BJ (cell line): Measurements from ENCODE around the gene SEZ6L.

- CAGE, long polyA plus RNA: no peak
- RRBS: 12% methylated on average over 4 of the region's 39 CpGs
Observed at GRCh38 chr22:24685623-24686443, 82.8 kb downstream of the GGT1 start.

DNA sequence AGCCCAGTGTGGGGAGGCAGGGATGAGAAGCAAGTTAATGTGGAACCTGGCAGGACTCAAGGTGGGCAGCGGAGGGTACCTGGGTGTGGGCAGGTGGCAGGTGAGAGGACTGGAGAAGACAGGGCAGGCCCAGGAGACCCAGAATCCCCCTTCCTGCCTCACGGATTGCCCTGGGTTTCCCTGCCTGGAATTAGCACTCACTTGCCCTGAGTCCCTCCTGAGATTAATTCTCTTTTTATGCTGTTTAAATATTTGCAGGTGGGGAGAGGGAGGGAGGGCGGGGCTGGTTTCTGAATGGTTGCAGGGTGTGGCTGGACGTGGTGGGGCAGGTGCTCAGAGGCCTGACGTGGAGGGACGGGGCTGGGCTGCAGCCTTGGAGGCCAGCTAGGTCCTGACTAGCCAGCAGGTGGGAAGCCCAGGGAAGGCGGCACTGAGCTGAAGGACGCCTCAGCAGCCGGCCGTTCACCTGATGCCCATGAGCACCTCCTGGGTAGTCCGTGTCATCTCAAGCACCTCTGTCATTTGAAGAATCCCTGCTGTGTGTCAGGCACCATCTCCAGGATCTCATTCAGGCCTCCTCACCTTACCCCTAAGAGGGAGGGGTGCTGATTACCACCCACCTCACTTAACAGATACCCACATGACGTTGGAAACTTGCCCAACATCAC, 21.2 kb downstream of the SGSM1 start:
- CAGE, long polyA plus RNA: no peak
- RRBS: no CpG with 5 or more reads among the region's 12 CpGs

DNA sequence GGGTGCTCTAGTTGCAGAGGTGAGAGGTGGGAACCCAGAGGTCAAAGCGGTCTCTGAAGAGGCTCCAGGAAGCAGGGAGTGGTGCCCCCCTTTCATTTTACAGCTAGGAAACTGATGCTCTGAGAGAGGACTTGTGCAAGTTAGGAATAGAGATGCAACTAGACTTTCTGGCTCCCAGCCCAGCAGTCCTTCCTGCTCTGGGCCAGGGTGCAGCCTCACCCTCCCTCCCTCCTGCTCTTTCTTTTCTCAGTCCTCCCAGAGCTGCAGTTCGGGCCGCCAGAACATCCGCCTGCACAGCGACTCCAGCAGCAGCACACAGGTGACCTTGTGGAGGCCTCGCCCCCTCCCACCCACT, 51.5 kb downstream of the LHFPL7 start:
- CAGE, long polyA plus RNA: no peak
- RRBS: no CpG with 5 or more reads among the region's 6 CpGs

GRCh38 chr22:24985157-24985390, 32.6 kb downstream of the KIAA1671 start:
- CAGE, long polyA plus RNA: no peak
- RRBS: no CpG with 5 or more reads among the region's 5 CpGs

DNA sequence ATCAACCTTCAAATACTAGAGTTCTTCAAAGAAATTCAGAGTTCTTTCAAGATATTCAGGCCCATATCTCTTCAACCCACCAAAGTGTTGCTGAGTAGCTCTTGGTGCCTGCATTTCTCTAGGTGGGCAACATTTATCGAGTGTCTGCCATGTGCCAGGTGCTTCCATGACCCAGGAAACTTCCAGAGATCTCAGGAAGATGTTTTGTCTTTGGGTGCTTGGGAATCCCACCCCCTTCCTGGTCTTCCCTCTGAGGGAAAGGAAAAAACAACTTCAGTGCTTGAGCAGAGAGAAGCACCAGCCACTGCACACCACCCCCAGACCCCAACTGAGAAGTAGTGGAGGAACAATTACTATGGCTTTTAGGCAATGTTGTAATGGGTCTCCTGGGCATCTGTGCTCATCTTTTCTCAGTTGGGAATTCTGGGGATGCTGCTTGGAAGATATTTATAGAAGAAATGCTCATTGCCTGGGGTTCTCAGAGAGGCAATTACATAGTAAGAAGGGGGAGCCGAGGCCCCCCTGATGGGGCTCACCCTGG, 60.9 kb upstream of the CRYBB3 start:
- CAGE, long polyA plus RNA: no peak
- RRBS: no CpG with 5 or more reads among the region's 2 CpGs

DNA sequence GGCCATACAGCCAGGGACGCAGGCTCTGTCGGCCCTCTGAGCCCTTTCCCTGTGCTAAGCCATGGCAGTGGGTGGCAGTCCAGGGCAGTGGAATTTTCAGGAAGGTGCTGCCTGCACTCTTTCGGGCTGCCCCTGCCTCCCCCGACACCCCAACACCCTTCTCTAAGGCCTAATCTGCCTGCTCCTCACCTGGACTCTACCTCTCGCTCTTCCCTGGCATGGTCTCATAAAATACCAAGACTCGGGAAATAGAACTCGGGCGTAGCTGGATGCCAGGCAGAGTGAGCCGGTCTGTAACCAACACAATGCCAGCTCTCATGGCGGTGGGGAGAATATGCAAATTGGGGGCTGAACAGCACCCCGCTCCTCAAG, 49.3 kb upstream of the CRYBB3 start:
- CAGE, long polyA plus RNA: no peak
- RRBS: no CpG with 5 or more reads among the region's 11 CpGs

DNA sequence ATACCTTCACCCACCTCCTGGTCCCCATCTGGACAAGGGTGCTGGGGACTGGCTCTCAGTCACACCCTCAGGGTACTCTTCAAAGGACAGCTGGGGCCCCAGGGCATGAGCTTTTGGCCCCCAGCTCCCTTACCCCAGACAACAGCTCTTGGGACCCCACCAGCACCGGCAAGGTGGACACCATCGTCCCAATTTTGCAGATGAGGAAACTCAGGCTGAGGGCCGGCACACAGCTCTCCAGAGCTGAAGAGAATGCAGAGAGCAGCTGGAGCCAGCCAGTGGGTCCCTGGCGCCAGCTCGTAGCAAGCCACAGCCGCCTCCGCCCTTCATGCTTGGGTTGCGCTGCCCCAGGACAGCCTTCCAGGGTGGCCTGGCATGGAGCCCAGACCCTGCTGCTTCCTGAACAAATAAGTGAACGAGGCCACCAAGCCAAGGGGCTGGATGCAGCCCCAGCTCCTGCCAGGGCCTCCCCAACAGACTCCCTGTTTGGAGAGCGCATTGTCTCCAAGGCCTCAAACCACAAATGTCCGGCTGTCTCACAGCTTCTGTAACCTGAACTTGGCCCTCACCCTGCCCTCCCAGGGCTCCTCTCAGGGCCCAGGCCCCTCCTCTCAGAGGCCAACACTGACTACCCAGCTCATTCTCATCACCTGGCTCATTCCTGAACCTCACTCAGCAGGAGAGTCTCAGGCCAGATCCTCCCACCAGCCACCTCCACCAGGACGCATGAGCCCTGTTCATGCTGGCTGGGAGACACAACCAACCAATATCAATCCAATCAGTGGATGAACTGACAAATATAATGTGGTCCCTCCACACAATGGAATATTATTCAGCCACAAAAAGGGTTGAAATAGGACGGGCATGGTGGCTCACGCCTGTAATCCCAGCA, 163.6 kb upstream of the GRK3 start:
- CAGE, long polyA plus RNA: no peak
- RRBS: 40% methylated on average over 3 of the region's 14 CpGs

GRCh38 chr22:25478087-25478823, 86.2 kb upstream of the GRK3 start:
- CAGE, long polyA plus RNA: no peak
- RRBS: no CpG with 5 or more reads among the region's 6 CpGs

DNA sequence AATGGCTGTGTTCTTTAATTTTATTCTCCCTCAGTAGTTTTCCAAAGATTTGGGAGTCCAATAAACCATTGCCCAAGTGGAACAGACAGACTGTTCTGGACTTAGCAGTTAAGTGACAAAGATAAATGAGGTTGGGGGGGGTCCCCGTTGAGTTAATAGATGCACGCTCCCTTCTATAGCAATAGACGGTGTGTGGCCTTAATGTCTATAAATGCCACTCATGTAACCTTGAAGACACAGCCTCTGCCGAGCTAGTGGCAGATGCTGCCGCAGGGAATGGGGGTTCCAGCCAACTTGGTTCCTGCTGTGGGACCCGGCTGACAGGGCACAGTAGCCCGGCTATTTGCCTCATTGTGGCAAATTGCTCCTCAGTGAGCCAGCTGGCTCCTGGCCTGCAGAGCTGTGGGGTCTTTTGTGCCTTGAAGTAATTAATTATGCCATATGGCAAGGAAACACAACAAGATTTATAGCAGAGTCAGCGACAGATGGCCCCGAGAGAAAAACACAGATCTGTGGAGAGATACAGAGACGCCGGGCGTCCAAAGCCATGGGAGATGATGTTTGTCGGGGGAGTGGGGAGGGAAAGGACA, 71.2 kb upstream of the GRK3 start:
- CAGE, long polyA plus RNA: no peak
- RRBS: no CpG with 5 or more reads among the region's 13 CpGs

- CAGE, long polyA plus RNA: no peak
- RRBS: no CpG with 5 or more reads among the region's 13 CpGs
Observed at GRCh38 chr22:25761946-25762706, 20.1 kb downstream of the MYO18B start.

DNA sequence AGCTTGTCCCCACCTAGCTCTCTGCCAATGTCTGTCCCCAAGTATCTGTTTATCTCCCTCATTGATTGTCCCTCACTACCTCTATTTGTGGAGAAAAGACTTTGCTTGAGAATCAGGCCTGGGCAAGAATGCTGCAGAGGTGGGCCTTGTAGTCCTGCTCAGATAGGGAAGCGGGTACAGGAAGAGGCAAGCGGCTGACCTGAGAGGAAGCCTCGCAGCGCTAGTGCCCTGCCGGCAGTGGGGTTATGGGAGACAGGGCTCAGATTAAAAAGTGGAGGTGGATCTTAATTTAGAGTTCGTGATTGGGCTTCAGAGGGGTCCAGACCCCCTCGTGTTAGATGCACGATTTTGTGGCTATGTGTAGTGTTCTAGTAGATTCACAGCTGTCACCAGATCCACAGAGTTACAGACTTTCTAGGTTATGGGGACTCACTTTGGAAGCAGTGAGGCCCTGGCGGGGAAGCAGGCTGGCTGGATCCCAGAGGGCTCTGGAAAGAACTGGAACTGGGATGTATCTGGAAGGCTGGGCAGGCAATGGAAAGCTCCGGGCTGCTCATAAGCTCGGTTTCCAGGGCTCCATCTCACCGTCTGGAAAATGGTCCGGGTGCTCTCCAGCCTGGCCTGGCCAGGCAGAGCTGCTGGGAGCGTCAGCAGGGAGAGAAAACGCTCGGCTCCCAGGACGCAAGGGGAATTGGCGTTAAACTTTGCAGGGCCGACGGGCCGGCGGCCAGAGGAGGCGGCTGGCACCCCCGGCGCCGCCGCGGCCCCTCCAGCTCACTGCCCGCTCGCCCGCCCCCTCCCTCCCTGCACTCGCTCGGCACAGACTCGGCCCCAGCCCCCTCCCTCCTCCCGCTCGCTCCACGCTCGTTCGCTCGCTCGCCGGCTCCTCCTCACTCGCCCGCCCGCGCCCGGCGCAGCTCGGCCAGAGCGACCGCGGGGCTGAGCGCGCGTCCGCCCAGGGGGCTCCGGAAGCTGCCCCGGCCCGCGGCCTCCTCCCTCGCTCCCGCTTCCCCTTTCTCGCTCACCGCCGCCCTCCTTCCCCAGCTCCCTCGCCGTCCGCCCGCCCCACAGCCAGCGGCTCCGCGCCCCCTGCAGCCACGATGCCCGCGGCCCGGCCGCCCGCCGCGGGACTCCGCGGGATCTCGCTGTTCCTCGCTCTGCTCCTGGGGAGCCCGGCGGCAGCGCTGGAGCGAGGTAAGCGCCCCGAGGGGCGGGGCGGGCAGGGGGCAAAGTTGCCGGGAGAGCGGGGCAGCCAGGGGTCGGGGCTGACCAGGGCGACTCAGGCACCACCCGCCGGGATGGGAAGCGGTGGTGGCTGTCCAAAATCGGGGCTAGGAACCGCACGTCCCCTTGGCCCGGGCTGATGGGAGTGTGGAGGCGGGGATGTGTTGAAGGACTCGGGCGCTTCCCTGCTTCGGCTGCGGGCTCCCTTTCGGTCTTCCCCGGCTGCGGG, at the start of gene SEZ6L:
Gene SEZ6L, plus strand, starts transcription at position 893 of the 1,453 bp plus-strand sequence.
- CAGE, long polyA plus RNA: no peak
- RRBS: 3% methylated on average over 53 of the region's 111 CpGs

GRCh38 chr22:26521529-26522160, 9.4 kb upstream of the TFIP11 start:
- CAGE, long polyA plus RNA: no peak
- RRBS: no CpG with 5 or more reads among the region's 4 CpGs

GRCh38 chr22:26555456-26555813, 34.5 kb downstream of the TPST2 start:
- CAGE, long polyA plus RNA: no peak
- RRBS: no CpG with 5 or more reads among the region's 10 CpGs

DNA sequence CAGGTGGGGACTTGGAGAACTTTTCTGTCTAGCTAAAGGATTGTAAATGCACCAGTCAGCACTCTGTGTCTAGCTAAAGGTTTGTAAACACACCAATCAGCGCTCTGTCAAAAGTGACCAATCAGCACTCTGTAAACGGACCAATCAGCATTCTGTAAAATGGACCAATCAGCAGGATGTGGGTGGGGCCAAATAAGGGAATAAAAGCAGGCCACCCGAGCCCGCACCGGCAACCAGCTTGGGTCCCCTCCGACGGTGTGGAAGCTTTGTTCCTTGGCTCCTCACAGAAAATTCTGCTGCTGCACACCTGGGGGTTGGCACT, 145.0 kb downstream of the CRYBA4 start:
- CAGE, long polyA plus RNA: no peak
- RRBS: no CpG with 5 or more reads among the region's 7 CpGs

GRCh38 chr22:27461301-27461957, 340.1 kb downstream of the MN1 start:
- CAGE, long polyA plus RNA: no peak
- RRBS: no CpG with 5 or more reads among the region's 6 CpGs

DNA sequence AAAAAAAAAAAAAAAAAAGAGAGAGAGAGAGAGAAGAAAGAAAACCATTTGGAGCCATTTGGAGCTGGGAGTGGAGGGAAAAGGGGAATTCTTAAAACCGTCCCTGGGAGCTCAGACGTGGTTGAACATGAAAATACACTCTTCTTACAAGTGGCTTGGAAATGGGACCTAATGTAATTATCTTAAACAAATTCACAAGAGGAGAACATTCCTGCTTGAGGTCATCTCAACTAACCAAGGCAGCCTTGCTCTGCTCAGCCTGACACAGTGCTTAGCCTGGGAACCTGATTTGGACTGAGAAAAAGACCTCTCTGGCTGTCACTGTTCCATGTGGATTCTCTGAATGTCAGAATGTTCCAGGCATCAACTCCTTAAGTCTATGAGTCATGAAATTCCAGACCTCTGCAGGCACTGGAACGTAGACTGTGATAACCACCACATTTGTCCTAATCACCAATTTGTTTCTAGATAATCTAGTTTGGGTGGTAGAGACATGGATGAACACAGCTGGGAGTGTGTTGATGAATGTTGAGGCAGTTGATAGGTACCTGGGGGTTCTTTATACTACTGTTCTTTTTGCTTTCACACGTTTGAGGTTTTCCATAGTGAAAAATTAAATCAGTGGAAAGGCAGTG, 269.8 kb downstream of the MN1 start:
- CAGE, long polyA plus RNA: no peak
- RRBS: no CpG with 5 or more reads among the region's 4 CpGs

DNA sequence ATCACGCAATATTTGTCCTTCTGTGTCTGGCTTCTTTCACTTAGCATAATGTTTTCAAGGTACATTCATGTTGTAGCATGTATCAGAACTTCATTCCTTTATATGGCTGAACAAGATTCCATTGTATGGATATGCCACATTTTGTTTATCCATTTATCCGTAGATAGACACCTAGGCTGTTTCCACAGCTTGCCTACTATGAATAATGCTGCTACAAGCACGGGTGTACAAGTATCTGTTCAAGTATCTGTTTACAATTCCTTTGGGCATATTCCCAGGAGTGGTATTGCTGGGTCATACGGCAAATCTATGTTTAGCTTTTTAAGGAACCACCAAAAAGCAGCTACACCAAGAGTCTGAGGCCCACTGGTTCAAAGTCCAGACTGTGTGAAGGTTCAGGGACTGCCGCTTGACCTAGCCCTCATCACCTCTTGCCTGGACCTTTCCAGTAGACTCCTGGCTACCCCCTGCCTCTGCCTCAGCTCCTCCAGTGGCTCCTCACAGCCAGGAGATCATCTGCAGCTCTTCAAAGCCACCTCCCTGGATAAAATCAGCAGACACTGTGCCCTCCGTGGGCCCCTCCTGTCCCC, 160.5 kb downstream of the MN1 start:
- CAGE, long polyA plus RNA: no peak
- RRBS: no CpG with 5 or more reads among the region's 6 CpGs

DNA sequence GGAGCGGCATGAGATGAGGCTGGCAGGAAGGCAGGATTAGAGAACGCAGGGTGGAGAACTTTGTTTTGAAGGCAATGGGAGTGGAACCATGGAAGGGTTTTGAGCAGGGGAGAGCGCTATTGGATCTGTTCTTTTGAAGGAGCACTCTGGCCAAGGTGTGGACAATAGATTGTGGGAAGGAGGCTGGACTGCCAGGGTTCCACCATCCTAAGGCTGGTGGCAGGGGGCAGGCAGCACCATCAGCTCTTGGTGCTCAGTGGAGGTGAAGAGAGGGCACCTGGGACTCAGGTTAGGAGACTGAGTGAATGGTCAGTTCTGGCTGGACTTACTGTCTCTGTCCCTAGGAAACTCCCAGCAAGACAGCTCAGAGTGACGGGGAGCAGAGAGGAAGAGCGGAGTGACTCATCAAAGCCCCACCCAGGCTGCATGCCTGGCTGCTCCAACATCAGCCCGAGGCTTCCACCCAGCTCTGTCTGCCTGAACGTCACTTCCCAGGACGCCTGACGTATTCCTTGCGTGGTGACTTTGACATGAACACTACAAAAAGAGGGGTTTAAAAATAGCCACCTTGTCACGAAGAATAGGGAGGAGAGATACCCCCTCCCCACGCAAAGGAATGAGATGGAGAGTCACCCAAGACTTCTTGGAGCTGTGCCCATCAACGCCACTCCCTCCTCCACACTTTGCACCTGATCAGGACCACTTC, 83.4 kb downstream of the MN1 start:
- CAGE, long polyA plus RNA: no peak
- RRBS: no CpG with 5 or more reads among the region's 13 CpGs

DNA sequence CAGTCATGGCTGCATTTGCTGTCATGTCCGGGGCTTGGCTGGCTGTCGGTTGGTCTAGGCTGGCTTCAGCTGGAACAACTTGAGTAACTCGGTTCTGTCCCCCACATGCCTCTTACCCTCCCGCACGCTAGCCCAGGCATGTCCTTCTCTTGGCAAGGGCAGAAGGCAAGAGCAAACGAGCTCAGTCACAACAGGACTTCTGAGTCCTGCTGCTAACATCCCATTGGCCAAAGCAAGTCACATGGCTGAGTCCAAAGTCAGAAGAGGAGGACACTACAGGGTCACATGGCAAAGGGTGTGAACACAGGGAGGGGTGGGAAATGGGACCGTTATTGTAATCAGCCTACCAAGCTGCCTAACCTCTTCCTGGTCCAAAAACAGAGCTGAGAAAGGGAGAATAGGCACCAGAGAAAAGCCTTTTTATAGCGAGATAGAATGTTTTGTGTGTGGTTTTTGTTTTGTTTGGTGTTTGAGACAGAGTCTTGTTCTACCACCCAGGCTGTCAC, 81.9 kb downstream of the MN1 start:
- CAGE, long polyA plus RNA: no peak
- RRBS: no CpG with 5 or more reads among the region's 8 CpGs

DNA sequence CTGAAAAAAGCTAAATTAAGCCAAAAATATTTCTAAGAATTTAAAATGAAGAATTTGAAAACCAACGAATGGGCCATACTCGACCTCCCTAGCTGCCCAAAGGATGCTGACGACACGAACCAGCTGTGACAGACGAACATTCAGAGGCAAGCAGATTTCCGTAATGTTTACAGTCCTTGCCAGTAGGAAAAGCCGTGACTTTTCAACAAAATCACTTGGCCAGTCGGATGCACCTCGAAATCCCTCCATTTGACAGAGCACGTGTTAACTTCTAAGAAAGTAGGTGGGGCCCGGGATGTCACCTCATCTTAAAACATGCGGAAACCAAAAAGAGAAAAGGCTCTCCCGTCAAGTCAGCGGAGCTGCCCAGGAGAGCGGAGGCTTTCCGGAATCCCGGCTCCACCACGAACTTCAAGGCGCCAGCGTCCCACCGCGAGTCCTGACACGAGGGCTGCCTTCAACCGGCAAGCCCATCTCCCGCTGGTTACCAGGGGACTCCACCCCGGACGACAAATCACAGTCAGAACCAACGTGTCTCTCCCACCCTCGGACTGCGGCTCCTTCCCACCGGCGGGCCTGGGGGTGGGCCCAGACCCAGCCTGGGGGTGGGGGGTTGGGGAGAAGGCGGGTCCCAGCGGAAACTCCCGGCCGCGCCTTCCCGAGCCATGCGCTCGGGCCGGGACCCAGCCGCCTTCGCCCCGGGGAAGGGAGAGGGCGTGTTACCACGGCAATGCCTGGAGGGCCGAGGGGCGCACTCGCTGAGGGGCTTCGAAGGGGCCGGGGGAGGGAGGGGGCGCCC, 602 bp downstream of the PITPNB start:
- CAGE, long polyA plus RNA: no peak
- RRBS: 1% methylated on average over 30 of the region's 52 CpGs